ENCODE data around the gene CDC42BPB.

DNA sequence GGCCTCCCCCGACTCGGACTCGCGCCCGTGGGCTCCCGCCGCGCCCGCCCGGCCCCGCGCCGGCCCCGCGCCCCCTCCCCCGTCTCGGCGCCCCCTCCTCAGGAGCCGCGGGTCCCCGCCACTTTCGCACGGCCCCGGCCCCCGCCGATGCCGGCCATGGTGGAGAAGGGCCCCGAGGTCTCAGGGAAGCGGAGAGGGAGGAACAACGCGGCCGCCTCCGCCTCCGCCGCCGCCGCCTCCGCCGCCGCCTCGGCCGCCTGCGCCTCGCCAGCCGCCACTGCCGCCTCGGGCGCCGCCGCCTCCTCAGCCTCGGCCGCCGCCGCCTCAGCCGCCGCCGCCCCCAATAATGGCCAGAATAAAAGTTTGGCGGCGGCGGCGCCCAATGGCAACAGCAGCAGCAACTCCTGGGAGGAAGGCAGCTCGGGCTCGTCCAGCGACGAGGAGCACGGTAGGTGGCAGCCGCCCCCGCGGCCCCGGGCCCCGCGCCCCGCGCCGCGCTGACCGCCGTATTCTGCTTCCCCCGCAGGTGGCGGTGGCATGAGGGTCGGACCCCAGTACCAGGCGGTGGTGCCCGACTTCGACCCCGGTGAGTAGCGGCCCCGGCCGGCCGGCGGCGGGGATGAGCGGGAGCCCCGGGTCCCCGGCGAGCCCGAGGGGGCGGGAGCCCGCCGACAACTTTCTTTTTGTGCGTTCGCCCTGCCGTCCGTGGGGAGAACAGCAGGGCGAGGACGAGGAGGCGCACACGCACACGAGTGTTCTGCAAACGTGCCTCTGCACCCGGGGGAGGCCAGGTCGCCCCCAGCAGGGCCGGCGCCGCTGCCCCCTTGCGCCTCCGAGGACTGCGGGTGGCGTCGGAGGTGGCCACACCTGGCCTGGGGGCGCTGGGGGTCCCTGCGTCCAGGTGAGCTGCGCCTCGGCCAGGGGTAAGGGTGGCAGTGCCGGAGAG lies 564 bp downstream of the RCOR1 start:
- RRBS: 2% methylated on average over 16 of the region's 124 CpGs
CAGE:
- cytosol, long polyA plus RNA: no peak
- long polyA plus RNA: no peak
- nucleus, long polyA plus RNA: no peak

- RRBS: no CpG with 5 or more reads among the region's 12 CpGs
CAGE:
- cytosol, long polyA plus RNA: no peak
- long polyA plus RNA: no peak
- nucleus, long polyA plus RNA: no peak
Observed at GRCh38 chr14:102630095-102631173, 38.0 kb downstream of the RCOR1 start.

DNA sequence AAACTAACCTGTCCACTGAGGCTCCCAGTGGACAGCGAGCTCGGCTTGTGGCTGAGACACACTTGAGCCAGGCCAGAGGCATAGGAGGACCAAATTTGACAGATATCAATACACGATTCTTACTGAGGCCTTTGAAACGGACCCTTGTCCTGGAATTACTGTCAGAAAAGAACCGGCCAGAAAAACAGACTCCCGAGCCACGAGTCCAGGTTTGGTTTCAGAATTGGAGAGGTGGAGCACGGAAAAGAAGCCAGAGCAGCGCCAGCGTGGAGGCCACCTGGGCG lies 90.7 kb downstream of the RCOR1 start:
- RRBS: no CpG with 5 or more reads among the region's 11 CpGs
CAGE:
- cytosol, long polyA plus RNA: no peak
- long polyA plus RNA: no peak
- nucleus, long polyA plus RNA: no peak

DNA sequence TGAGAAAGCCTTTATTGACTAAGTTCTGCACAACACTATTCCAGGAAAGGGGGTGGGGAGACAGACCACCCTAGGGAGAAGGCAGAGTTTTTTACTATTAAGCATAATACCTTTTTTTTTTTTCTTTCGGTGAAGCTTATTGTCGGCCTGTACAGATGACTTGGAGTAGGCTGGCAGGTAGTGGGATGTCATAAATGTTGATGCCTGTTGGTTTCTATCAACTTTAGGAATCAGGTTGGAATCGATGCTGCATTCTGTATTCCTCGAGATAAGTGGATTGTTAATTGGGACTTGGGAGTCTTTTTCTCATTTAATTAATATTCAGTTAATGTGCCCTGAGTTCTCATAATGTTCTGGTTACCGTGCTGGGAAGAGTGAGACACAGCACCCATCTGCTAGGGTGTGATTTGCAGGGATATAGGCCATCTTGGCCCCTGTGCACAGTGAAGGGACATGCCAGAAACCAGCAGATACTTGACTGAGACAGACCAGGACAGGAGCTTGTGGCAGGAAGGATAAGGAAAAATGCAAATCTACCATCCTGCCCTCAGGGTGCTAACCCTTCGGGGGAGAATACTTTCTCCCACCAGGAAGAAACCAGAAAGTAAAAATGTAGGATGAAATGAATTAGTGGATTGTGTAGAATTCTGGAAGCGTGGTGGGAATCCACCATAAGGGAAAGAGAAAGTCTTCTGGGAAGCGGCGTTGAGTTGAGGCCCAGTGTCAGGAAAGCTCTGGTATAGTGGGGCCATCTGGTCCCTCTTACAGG lies 3.3 kb downstream of the TRAF3 start:
- RRBS: no CpG with 5 or more reads among the region's 9 CpGs
CAGE:
- cytosol, long polyA plus RNA: no peak
- long polyA plus RNA: no peak
- nucleus, long polyA plus RNA: no peak

GRCh38 chr14:102879136-102879497 lies 43.3 kb upstream of the AMN start:
- RRBS: no CpG with 5 or more reads among the region's 3 CpGs
CAGE:
- cytosol, long polyA plus RNA: no peak
- long polyA plus RNA: no peak
- nucleus, long polyA plus RNA: no peak

GRCh38 chr14:102923194-102923560 lies 714 bp downstream of the AMN start:
- RRBS: 13% methylated on average over 9 of the region's 20 CpGs
CAGE:
- cytosol, long polyA plus RNA: no peak
- long polyA plus RNA: no peak
- nucleus, long polyA plus RNA: no peak

DNA sequence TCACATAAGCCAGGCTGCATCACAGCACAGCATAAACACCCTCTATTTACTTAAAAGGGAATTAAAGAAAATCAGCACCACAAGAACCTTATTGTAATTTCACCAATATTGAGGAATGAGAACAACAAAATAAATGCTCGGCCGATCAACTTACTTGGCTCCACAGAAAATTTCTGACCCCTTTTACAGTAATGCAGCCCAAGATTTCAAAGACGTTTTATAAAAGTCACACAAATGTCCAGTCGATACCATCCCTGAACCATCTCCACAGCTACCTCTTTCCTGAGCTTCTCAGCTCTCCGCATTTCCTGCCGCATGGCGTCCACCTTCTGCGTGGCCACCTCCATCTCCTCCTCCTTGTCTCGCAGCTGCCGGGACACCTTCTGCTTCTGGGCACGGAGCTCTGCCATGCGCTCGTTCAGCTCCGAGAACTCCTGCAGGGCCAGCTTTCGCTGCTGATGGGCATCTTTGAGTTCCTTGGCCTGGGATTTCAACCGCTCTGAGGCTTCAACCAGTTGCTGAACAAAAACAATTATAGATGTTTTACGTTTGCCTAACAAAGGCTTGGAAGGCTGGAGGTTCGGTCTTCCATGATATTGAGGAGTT lies 49.3 kb downstream of the AMN start:
- RRBS: no CpG with 5 or more reads among the region's 18 CpGs
CAGE:
- cytosol, long polyA plus RNA: no peak
- long polyA plus RNA: no peak
- nucleus, long polyA plus RNA: no peak

DNA sequence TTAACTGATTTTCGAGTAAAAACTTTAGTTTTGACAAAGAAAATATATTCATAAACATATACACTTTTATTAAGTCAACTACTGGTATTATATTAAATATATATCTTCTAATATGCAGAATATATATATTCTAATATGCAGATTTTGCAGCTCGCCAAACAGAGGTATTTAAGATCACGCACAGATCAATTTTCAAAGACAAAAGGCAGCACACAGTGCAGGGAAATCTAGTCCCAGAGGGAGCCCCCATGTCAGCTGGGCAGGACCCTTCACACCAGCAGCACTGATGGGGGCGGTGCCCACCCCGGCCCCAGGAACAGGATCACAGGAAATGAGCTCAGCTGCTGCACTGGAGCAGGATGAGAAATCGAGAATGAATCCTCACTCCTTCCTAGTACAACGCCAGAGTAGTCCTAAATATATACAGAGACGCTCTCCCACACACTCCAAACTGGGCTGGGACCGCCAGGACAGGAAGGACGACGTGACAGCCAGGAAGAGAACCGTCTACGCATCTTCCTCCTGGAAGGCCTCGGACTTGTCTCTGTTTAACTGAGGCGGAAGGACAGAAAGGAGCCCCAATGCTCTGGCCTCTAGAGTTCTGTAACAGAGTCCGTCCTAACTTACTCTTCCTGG lies 33.6 kb downstream of the CDC42BPB start:
- RRBS: no CpG with 5 or more reads among the region's 16 CpGs
CAGE:
- cytosol, long polyA plus RNA: no peak
- long polyA plus RNA: no peak
- nucleus, long polyA plus RNA: no peak

- RRBS: 1% methylated on average over 76 of the region's 176 CpGs
CAGE:
- cytosol, long polyA plus RNA: start-site peak on the minus strand at chr14:103057396-103057428, 101 reads
- long polyA plus RNA: start-site peak on the minus strand at chr14:103057342-103057629, 78 and 331 reads in 2 replicates
- nucleus, long polyA plus RNA: start-site peak on the minus strand at chr14:103057342-103057428, 72 reads
Observed at GRCh38 chr14:103056891-103058066, at the start of gene CDC42BPB. CDC42BPB (minus strand) TSS chr14:103057549.

- RRBS: no CpG with 5 or more reads among the region's 12 CpGs
CAGE:
- cytosol, long polyA plus RNA: no peak
- long polyA plus RNA: no peak
- nucleus, long polyA plus RNA: no peak
Observed at GRCh38 chr14:103114860-103115540, 8.3 kb upstream of the TNFAIP2 start.

DNA sequence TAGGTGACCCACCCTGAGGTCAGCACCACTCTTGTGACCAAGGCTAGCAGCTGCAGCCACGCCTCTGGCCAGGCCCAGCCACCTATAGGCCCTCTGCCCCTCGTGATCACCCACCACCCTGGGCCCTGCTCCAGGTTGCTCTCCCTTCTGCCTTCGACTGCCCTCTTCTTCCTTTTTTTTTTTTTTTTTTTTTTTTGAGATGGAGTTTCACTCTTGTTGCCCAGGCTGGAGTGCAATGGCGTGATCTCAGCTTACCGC lies 4.1 kb upstream of the TNFAIP2 start:
- RRBS: no CpG with 5 or more reads among the region's 5 CpGs
CAGE:
- cytosol, long polyA plus RNA: no peak
- long polyA plus RNA: no peak
- nucleus, long polyA plus RNA: no peak

DNA sequence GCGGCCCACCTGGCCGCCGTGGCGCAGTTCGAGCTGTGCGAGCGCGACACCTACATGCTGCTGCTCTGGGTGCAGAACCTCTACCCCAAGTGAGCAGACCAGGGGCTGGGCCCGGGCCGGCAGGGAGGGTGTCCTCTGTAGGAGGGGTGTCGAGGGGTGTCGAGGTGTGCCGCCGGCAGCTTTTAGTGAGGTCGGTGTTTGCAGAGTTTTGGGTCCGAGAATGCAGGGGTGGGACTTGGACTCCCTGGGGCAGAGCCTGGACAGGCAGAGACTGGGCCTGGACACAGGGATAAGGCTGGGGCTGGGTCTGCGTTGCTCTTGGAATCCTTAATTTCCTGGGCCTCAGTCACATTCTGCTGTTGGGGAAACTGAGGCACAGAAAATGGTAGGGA lies 4.3 kb downstream of the TNFAIP2 start:
- RRBS: 78% methylated on average over 5 of the region's 17 CpGs
CAGE:
- cytosol, long polyA plus RNA: no peak
- long polyA plus RNA: no peak
- nucleus, long polyA plus RNA: no peak

- RRBS: no CpG with 5 or more reads among the region's 7 CpGs
CAGE:
- cytosol, long polyA plus RNA: no peak
- long polyA plus RNA: no peak
- nucleus, long polyA plus RNA: no peak
Observed at GRCh38 chr14:103319321-103319892, 14.6 kb upstream of the EIF5 start.

- RRBS: no CpG with 5 or more reads among the region's 8 CpGs
CAGE:
- cytosol, long polyA plus RNA: no peak
- long polyA plus RNA: no peak
- nucleus, long polyA plus RNA: no peak
Observed at GRCh38 chr14:103335785-103336226, 1.8 kb downstream of the EIF5 start.

GRCh38 chr14:103337552-103338126 lies 3.6 kb downstream of the EIF5 start:
- RRBS: no CpG with 5 or more reads among the region's 4 CpGs
CAGE:
- cytosol, long polyA plus RNA: no peak
- long polyA plus RNA: no peak
- nucleus, long polyA plus RNA: no peak

GRCh38 chr14:103341989-103342829 lies 8.2 kb downstream of the EIF5 start:
- RRBS: no CpG with 5 or more reads among the region's 6 CpGs
CAGE:
- cytosol, long polyA plus RNA: no peak
- long polyA plus RNA: no peak
- nucleus, long polyA plus RNA: no peak

GRCh38 chr14:103387217-103387527 lies 2.0 kb downstream of the MARK3 start:
- RRBS: no CpG with 5 or more reads among the region's 4 CpGs
CAGE:
- cytosol, long polyA plus RNA: no peak
- long polyA plus RNA: no peak
- nucleus, long polyA plus RNA: no peak

DNA sequence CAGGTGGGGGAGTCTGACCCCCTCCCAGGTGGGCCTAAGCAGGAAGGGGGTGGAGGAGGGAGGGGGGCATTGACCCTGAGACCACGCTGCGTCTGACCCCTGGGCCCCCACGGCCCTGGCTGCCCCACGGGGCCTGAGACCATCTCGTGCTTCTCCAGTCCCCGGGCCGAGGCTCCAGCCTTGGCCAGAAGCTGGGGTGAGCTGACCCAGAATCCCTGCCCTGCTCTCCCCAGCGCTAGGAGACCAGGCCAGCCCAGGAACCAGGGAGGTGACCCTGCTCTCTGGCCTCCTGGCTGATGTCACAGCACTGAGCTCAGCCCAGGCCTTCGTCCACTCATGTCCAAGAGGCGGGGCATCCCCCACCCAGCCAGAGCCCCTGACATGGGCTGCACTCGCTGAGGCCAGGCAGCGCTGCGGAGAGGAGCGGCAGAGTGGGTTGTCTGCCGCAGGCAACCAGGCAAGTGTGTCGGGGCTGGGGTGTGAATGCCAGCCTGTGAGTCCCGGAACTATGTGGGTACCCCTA lies 6.2 kb downstream of the TRMT61A start:
- RRBS: no CpG with 5 or more reads among the region's 17 CpGs
CAGE:
- cytosol, long polyA plus RNA: no peak
- long polyA plus RNA: no peak
- nucleus, long polyA plus RNA: no peak

DNA sequence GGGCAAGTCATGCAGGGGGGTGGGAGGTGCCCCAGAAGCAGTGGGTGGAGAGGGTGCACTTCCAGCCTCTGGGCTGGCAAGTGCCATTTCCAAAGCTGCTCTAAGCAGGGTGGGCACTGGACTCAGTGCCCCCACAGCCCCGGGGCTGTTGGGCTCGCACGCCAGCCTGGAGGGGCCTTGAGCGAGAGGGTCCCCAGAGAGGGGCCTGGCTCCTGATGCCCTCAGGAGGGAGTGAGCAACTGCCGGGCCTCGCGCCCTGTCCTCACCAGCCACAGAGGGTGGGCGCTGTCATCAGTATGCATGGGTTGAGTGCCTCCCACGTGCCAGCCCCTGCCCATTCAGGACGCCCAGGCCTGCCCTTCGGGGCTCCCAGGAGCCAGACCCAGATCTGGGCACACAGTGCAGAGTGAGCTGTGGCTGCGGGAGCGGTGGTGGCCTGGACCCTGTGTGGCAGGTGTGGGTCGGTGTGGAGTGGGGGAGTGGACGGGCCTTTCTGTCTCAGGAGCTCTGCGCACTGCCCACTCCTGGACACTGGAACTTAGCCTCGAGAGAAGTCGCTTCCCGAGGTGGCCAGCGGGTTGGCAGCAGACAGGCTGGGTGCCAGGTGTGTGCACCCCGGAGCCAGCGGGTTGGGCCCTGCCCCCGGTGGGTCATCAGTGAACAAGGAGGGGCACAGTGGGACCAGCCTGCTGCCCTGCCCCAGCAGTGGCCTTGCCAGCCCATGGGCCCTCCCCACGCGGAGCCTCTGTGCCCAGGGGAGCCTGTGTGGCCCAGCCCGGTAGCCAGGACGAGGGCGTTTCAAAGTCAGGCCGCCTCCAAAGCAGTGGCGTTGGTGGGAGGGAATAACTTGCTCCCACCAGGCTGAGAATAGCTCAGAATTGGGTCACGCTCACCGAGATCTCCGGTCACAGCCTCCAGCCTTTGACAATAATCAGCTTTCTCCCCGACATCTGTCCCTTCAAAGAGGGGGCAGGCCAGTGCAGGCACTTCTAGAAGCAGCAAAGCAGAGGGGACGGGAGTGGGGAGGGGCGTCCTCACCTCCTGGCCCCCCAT lies 9.4 kb downstream of the TRMT61A start:
- RRBS: 98% methylated on average over 3 of the region's 36 CpGs
CAGE:
- cytosol, long polyA plus RNA: no peak
- long polyA plus RNA: no peak
- nucleus, long polyA plus RNA: no peak

- RRBS: 88% methylated on average over 1 of the region's 10 CpGs
CAGE:
- cytosol, long polyA plus RNA: no peak
- long polyA plus RNA: no peak
- nucleus, long polyA plus RNA: no peak
Observed at GRCh38 chr14:103558132-103558802, 4.2 kb downstream of the BAG5 start.